Subcutaneous preadipocyte (primary cell): ENCODE measurements around a stretch of chr3.

DNA sequence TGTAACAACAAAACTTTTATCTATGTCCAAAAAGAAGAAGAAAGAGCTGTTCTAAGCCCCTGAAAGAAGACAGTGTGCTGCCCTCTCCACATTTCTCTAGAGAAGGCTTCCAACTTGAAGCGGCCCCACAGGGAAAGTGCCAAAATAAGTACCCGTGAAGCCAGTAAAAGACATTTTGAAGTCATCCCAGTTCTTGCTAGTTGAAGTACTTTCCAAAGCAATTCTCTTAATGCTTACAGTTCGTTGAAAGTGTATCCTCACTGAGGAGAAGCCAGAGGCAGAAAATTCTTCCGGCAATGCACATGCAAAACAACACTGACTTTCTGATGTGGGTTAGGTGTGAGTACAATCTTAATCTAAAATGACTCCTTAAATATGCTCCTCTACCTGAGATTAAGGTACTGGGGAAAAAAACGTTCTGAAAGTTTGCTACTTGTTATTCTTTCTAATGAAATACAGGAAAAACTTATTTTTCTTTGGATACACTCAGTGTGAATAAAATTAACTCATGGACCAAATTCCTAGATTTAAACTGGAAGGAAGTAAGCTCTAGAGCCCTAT, 21.4 kb downstream of the GPR15 start:
- CAGE, long polyA plus RNA: no peak

- CAGE, long polyA plus RNA: no peak
These were observed 24.3 kb downstream of the GPR15 start for GRCh38 chr3:98555658-98556937.

GRCh38 chr3:98612424-98613639, 19.4 kb upstream of the CPOX start:
- CAGE, long polyA plus RNA: no peak

GRCh38 chr3:99966892-99967598, 147.3 kb downstream of the FILIP1L start:
- CAGE, long polyA plus RNA: no peak

- CAGE, long polyA plus RNA: no peak
These were observed 72.1 kb downstream of the FILIP1L start for GRCh38 chr3:100041832-100043002.

DNA sequence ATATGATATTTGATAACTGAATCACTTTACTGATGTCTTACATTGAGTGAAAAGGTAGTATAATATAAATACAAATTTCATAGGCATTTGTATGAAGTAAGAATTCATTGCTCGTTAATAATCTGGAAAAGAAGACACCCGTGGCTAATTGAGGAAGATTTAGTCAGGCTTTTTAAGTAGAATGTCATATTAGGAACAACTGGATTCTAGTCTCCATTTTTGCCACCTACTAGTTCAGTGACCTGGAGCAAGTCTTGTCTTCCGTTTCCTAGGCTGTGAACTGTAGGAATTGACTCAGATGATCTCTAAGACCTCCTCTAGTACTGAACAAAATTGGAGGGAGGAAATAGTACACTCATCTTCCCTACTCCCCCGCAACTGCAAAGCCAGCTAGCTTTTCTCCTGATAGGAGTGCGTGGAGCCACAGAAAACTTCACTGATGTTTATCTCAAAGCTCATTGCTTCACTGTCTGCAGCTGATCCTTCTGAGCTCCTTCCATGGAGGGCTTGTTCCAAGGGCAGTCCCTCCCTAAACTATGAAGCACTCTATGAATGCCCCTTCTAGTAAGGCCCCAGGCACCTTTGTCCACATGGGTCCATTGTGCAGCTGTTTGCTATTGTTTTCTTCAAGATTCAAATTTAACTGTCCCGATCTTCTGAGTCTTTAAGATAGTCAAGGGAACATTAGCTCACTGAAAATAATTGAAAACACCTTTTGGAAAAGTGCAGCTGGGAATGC, 24.5 kb downstream of the FILIP1L start:
- CAGE, long polyA plus RNA: no peak

DNA sequence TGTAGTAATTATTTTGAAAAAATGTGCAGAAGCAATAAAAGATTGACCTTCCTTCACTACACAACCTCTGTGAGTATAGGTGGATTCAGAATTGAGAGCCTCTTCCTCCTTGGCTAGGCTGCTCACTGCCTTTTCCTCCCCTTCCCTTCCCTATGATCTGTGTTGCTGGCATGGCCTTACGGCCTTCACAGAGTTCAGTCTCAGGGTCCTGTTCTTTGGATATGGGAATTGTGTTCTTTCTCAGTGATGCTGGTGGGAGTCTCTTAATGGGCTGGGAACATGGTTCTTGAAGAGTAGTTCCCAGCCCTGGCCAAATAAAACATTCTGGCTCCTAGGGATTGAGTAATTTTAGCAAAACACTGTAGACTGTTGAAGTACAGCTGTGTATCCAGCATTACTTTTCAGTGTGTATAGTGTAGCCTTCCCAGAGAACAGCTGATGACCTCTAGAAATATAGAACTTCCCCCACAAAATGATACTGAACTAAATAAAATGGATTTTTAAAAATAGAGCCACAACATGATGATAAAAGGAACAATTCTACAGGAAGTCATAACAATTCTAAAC, 22.6 kb upstream of the FILIP1L start:
- CAGE, long polyA plus RNA: no peak

GRCh38 chr3:100261146-100261923, 543 bp downstream of the TBC1D23 start:
- CAGE, long polyA plus RNA: no peak

DNA sequence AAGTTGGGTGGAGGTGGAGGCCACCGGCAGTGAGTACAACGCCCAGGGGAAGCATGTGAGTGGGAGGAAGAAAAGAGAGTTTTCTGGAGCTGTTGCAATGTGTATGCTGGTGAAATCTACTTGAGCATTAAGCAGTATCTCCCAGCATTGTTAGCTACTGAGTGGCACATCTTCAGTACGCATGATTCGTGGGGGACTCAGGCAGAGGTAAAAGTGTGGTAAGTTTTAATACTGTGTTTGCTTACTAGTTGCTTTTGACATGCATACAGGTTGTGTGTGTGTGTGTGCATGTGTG, 26.6 kb downstream of the TMEM45A start:
- CAGE, long polyA plus RNA: no peak

- CAGE, long polyA plus RNA: no peak
These were observed 53.9 kb downstream of the TMEM45A start for GRCh38 chr3:100546327-100546729.

- CAGE, long polyA plus RNA: no peak
These were observed 47.8 kb upstream of the ADGRG7 start for GRCh38 chr3:100561487-100562158.

GRCh38 chr3:101017105-101017304, 23.8 kb upstream of the ABI3BP start:
- CAGE, long polyA plus RNA: no peak

GRCh38 chr3:101216495-101217279, 103.7 kb downstream of the IMPG2 start:
- CAGE, long polyA plus RNA: no peak

- CAGE, long polyA plus RNA: no peak
These were observed 4.7 kb upstream of the PCNP start for GRCh38 chr3:101569060-101569807.

GRCh38 chr3:101675866-101676988, 705 bp downstream of the ZBTB11 start:
- CAGE, long polyA plus RNA: start-site peak on the plus strand at chr3:101676405-101676460, 139 and 57 reads in 2 replicates

DNA sequence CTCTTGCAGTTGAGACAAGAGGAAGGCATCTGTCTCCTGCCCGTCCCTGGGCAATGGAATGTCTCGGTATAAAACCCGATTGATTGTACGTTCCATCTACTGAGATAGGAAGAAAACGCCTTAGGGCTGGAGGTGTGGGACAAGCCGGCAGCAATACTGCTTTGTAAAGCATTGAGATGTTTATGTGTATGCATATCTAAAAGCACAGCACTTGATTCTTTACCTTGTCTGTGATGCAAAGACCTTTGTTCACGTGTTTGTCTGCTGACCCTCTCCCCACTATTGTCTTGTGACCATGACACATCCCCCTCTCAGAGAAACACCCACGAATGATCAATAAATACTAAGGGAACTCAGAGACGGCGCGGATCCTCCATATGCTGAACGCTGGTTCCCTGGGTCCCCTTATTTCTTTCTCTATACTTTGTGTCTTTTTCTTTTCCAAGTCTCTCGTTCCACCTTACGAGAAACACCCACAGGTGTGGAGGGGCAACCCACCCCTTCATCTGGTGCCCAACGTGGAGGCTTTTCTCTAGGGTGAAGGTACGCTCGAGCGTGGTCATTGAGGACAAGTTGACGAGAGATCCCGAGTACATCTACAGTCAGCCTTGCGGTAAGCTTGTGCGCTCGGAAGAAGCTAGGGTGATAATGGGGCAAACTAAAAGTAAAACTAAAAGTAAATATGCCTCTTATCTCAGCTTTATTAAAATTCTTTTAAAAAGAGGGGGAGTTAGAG, 6.0 kb upstream of the RPL24 start:
- CAGE, long polyA plus RNA: no peak

DNA sequence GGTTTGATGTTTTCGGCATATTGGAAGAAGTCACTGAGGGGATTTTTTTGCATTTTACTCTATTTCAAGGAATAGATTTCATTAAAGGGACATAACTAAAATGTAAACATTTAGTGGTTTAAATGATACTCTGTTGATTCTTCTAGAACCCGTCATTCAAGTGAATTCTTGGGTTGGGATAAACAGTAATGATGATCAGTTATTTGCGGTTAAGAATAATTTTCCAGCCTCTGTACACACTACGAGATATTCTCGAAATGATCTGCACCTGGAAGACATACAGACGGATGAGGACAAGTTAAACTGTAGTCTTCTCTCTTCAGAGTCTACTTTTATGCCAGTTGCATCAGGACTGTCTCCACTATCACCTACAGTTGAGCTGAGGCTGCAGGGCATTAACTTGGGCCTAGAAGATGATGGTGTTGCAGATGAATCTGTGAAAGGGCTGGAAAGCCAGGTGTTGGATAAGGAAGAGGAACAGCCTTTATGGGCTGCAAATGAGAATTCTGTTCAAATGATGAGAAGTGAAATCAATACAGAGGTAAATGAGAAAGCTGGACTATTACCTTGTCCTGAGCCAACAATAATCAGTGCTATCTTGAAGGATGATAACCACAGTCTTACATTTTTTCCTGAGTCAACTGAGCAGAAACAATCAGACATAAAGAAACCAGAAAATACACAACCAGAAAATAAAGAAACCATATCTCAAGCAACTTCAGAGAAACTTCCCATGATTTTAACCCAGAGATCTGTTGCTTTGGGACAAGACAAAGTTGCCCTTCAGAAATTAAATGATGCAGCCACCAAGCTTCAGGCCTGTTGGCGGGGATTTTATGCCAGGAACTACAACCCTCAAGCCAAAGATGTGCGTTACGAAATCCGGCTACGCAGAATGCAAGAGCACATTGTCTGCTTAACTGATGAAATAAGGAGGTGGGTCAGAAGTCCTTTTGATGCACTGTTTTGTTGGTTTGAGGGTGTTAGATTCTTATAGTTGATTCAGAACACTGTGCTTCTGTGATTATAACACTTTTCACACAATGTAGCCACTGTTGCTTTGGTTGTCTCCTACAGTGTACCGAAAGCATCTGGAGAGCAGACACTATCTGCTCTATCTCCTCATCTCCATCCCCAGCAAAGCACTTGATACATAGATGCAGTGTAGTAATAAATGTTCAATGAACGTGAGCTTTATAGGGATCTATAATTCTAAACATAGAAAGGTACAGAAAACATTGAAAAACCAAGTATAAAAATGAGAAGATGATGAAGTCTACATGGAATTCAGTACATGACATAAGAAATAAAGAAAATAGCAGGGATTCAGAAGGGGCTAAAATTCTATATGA, 21.0 kb upstream of the NXPE3 start:
- CAGE, long polyA plus RNA: no peak

DNA sequence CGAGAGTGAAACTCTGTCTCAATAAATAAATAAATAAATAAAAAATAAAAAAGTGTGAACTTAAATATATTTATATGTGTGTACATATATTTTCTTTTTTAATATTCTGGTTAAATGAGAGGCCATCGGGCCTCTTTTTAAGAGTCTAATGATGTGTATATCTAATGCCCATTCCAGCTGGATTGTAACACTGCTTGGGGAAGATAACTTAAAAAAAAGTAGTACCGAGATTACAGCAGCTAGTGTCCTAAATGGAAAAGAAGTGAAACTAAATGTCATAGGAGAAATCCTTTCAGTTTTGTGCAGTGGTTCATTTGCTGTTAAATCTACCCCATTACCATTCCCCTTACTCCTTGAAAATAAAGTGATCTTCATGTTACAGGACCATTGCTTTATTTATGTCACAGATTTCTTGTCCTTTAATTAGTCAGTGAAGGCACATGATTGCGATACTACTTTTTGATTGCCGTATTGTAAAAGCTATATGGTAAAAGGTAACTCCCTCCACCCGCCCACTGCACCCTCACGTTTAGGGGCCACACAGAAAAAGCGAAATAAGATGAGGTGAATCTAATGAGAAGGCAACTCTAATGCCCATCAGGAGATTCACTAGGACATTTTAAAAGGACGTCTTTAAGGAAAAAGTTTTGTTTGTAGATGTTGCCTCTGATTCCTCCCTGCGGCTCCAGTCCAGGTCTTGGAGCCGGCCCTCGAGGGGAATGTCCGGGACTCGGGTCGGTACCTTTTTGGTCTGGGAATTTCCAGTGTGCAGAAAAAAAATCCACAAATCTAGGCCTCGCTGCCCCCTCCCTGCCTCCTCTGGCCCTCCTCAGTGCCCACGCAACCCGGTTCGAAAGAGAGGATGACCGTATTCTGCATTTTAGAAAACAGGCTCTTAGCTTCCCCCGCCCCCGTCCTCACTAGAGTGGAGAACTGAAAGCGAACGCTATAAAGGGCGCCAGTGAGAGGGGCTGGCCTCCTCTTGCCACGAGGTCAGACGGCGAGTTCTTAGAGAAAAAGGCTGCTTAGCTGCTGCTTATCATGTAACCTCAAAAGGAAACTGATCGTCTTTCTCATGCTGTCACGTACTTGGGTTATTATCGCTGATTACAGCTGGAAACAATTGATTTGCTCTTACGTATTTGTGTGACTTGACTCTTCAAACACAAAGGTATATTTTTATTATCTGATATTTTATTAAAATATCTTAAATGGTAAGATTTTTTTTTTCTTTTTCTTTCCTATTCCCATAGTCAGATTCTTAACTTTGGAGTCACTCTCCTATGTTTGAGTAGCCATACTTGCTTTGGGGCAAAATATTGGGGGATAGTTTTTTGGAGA, 21.8 kb upstream of the NFKBIZ start:
- CAGE, long polyA plus RNA: no peak

GRCh38 chr3:101856762-101857752, 7.7 kb downstream of the NFKBIZ start:
- CAGE, long polyA plus RNA: no peak

- CAGE, long polyA plus RNA: no peak
These were observed 10.3 kb downstream of the NFKBIZ start for GRCh38 chr3:101859343-101860218.